Ascending aorta (tissue), 1 donor: ENCODE data around the genes MFGE8 and MESP2.

DNA sequence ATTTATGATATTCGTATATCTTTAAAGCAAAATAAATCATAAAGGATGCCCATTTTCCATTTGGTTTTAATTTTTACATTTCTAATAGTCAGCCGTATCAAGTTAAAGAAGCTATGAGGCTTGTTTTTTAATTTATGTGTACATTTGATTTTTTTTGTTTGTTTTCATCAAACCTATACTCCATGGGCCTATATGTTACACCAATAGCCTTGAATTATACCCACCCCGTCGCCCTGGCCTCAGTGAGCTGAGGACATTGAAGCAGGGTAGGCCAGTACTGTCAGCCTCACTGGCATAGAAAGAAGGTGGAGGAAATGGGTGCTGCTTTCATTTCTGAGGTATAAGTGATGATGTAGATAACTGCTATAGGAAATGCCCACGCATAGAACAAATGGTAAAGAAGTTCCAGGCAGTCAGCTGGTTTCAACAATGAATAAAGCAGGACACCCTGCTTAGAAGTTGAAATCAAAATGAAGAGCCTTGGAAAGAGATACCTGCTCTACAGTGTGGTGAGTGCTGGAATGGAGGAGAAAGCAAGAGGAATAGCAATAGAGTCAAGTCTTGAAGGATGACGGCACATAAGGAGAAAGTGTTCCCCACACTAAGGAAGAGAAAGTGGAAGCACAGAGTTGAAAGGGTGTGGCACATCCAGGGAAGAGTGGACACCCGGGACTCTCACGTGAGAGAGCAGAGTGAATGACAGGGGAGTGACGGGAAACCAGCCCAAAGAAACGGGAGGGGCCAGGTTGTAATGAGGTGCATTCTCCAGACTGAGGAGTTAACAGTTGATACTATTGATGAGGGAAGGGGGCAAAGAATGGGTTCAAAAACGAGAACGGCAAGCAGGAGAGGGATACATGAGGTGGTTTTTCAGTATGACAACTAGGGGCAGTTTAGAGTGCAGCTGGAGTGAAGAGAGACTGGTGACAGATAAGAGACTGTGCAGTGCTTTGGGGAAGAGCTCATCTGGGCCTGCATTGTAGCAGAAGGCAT lies 70.6 kb downstream of the KLHL25 start:
- PRO-cap, result no peak

DNA sequence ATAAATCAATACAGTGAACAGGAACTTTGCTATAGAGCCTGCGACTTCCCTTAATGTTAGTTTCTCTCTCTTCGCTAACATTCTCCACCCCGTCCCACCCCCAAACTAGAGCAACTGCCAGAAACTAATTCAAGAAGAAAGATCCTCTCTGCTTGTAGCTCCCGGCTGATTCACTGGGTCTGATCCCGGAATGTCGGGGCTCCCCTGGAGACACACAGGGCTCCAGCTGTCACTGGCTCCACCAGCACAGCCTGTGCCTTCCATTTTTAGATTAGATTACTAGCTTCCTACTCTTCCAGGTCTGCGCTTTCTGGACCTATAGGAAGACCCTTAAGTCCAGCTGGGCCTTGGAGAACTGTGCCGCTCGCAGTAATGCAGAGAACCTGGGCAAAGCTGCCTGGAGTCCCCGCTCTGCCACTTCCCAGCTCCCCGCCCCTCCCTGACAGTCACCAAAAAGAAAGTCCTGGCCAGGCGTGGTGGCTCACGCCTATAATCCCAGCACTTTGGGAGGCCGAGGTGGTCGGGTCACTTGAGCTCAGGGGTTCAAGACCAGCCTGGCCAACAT lies 45.1 kb downstream of the KLHL25 start:
- PRO-cap, result no peak

DNA sequence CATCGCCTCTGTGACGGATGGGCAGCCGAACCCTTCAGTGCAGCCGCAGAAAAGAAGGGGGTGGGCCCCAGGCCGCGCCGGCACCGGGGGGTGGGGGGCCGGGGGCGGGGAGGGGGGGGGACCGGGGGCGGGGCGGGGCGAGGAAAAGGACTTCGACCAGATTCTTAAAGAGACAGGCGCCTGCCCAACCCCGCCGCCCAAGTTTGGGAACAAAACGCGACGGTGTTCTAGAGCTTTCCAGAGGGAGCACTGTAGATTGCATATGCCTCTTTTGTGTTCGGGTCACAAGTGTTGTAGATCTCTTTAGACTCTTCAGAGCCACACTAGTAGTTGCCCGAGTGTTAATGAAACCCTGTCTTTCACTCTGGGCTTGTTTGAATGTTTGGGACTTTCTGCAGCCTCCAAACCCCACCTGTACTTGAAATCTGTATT lies 268 bp upstream of the KLHL25 start:
- PRO-cap, result bidirectional peak, plus-strand start at position 240 of the sequence, minus-strand start outside the sequence

GRCh38 chr15:87576321-87577275 lies 679.9 kb downstream of the NTRK3 start:
- PRO-cap, result no peak

GRCh38 chr15:88401525-88402395 lies 65.4 kb downstream of the MRPL46 start:
- PRO-cap, result no peak

GRCh38 chr15:88403137-88403857 lies 63.9 kb downstream of the MRPL46 start:
- PRO-cap, result no peak

- PRO-cap, result no peak
Observed at GRCh38 chr15:88884644-88885006, 10.7 kb downstream of the HAPLN3 start.

DNA sequence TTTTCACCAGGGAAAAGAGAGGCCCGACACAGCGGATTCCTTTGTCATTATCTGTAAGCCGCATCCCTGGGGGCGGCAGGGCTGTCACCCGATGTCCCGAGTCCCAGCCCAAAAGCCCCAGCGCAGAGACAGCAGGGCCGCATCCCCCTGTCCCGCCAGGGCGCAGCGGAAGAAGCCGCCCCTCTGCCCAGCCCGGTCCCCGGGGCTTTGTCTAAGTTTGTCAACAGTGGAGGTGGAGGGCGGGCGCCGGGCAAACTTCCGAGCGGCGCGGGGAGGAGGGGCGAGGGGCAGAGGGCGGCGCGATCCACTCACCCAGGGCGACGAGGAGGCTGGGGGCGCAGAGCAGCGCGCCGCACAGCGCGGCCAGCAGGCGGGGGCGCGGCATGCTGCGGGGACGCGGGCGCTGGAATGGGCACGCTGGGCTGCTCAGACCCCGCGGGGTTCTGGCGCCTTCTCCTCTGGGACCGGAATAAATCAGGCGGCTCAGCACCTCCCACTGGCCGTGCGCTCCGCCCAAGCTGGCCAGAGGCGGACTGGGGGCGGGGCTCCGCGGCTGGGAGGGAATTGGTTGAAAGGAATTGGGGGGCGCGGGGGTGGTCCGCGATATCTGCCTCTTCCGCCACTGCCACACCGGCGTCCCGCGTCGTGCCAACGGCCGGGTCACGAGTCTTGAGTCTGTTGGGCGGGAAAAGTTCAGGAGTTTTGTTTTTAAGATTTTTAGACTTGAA lies at the start of gene MFGE8:
MFGE8 (minus strand) TSS at position 445 of the 728 bp plus-strand sequence.
- PRO-cap, result bidirectional peak, plus-strand start at position 353 of the sequence, minus-strand start at position 201 of the sequence; bidirectional peak, plus-strand start at position 525 of the sequence, minus-strand start at position 471 of the sequence

DNA sequence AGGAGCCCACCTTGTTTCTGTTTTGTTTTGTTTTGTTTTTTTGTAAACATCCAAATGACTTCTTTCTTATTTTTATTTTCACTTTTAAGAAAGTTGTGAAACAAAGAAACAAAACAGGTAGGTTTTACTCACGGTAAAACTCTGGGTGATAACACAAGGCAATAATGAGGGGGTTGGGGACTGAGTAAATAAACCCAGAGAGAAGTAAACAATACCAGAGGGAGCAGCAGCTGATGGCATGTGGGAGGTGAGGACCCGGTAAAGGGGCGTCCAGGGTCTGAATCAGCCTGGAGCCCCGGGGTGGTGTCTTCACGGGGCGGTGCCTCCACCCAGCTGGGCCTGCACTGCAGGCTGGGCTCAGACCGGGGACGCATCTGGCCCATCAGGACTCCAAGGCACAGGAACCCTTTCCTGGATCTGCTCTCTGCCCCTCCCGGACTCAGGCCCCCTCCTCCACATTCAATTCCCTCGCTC lies 73.7 kb upstream of the MFGE8 start:
- PRO-cap, result no peak

- PRO-cap, result no peak
Observed at GRCh38 chr15:88987916-88988451, 74.8 kb upstream of the MFGE8 start.

GRCh38 chr15:88993921-88994339 lies 80.8 kb upstream of the MFGE8 start:
- PRO-cap, result no peak

GRCh38 chr15:89111733-89112881 lies 23.9 kb downstream of the ABHD2 start:
- PRO-cap, result bidirectional peak, plus-strand start at chr15:89112538, minus-strand start at chr15:89112391

- PRO-cap, result no peak
Observed at GRCh38 chr15:89115044-89115281, 26.7 kb downstream of the ABHD2 start.

GRCh38 chr15:89139806-89140536 lies 51.7 kb downstream of the ABHD2 start:
- PRO-cap, result no peak

DNA sequence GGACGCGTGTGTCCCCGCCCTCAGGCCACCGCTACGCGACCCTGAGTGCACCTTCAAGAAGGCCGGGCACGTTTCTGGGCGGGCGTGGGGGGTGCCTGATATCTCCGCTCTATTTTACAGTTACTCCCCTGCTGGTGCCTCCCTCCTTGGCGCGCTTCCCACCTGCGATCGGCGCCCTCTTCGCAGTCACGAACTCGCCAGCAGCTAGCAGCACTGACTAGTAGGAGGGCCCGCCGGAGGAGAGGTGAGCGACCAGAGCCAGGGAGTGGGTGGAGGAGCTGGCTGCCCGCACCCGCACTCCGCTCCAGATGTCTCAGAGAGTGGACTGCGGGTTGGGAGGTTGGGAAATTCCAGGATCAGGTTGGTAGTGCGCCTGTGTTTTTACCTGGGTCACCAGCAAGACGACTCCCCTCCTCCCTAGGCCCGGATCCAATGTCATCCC lies 43.3 kb upstream of the POLG start:
- PRO-cap, result no peak

- PRO-cap, result no peak
Observed at GRCh38 chr15:89575788-89576743, 797 bp downstream of the TICRR start.

- PRO-cap, result no peak
Observed at GRCh38 chr15:89662977-89663524, 7.8 kb upstream of the KIF7 start.

GRCh38 chr15:89776286-89777100 lies at the start of gene MESP2:
TSS of gene MESP2 (plus strand) at chr15:89776332.
- PRO-cap, result no peak

DNA sequence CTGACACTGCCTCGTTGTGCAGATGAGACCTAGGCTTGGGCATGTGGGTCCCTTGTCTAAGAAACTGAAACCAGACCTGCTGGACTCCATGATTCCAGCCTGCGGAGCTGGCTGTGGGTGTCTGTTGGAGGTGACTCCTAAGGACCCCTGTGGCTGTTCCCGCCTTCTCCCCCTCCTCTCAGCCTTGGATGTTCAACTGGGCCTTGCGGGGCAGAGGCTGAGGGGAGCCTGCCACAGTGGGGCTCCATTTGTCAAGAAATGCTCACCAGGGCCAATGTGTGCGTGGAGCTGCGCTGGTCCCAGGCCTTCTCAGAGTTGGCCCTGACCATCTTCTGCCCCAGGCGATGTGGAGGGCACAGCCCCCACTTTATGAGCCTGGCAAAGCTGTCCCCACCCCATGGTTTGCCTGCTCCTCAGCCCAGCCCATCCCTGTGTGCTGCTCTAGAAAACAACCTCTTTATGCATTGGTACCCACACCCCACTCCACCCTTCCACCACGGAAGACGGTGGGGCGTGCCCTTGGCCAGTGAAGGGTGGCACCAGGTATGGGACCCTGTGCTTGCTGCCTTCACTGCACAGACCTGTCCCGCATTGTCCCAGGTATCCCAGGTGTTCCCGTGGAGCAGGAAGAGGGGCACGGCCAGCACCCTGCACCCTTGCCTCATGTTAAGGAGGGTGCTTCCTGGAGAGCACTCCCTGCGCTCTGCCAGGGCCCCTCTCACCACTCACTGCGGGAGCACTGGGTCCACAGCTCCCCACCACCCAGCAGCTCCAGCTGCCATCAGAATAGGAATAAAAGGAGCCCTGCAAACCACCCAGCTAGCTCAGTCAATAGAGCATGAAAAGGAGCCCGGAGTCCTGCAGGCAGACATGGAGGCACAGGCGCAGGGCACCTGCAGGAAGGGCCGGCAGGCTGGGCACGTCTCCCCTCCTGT lies 8.0 kb downstream of the MESP2 start:
- PRO-cap, result no peak

DNA sequence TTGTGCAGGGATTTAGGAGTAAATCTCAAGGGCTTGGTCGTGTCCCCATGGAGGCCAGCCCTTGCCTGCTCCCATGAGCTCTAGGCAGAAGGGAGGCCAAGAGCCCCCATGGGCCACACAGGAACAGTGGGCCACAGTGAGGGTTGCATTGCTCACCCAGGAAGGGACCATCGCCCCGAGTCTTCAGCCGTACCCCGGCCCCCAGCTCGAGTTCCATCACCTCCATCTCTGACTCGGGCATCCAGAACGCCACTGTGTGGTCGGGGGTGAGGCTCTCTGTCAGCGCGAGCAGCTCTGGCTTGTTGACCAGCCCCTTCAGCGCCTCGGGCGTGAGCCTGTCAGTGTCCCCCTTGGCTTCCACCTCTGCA lies 9.1 kb downstream of the ARPIN start:
- PRO-cap, result no peak